ENCODE data around the gene IAPP.

DNA sequence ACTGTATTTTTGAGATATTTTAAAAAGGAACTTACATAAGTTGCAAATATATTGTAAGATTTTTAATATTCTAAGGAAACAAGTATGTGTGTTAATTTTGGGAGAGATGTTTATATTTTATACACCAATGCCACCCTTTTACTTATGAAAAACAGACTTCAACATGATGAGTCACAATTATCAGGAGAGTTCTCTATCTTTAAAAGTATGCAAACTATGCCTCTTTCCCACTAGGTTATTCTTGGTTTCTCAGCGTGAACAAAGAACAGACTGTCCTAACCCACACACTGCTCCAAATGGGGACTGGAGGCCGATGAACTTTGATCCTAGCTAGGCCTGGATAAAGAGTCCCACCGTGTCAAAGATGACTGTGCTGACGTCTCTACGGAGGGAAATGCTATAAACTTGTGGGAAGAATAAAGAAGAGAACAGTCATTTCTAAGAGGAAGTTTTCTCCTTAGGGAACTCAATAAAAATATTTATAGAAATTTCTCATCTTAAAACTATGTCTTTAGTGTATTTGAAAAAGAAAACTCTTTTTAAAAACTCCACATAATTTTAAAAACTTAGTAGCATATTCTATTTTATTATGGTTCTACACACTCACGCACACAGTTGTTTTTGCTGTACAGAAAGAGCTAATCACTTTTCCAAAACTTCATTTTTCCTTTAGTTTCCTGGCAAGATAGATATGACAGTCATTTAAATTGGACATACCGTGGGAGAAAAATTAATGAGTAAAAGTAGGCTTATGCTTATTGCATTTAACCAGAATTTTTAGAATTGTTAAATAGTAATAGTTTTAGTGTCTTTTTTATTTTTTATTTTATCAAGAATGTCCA is 160.0 kb downstream of the EPS8 start:
- PRO-cap, result unidirectional peak, minus-strand start at position 294 of the sequence
- RAMPAGE, long total RNA, 4 experiments, result no peak in any of the 4 experiments

DNA sequence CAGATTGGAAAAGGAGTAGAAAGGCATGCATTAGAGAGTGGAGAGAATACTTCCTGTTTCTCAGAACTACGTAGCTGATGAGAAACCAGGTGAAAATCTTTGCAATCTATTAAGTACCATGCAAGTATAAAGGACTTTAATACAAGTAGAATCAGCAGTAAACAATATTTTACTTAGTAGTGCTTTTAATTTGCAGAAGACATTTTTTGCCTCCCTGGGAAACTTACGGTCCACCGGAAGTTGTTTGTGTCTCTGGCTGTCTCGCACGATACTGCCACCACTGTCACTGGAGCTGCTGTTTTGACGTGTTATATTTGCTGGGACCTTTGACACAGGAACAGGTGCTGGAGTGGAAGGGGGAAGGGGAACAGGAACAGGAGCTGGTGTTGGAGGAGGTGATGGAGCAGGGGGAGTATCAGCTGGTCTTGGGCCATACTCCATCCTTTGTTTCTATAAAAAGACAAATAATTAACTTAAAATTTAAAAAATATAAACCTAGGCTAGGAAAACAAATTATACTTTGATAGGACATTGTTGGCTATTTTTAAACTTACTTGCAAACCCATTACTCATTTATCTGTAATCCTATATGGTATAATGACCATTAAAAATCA is 157.9 kb downstream of the EPS8 start:
- PRO-cap, result no peak
- RAMPAGE, long total RNA, 4 experiments, result no peak in any of the 4 experiments

DNA sequence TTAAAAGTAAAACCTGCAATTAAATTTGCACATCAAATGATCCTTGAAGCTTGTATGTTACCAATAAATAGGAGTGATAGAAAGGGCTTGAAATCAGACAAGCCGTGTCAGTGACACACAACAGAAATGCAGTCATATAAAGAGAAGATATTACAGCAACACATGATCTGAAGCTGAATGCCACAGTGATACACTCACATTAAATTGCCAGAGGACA is 69.9 kb downstream of the EPS8 start:
- PRO-cap, result unidirectional peak, plus-strand start at position 163 of the sequence
- RAMPAGE, long total RNA, 4 experiments, result no peak in any of the 4 experiments

DNA sequence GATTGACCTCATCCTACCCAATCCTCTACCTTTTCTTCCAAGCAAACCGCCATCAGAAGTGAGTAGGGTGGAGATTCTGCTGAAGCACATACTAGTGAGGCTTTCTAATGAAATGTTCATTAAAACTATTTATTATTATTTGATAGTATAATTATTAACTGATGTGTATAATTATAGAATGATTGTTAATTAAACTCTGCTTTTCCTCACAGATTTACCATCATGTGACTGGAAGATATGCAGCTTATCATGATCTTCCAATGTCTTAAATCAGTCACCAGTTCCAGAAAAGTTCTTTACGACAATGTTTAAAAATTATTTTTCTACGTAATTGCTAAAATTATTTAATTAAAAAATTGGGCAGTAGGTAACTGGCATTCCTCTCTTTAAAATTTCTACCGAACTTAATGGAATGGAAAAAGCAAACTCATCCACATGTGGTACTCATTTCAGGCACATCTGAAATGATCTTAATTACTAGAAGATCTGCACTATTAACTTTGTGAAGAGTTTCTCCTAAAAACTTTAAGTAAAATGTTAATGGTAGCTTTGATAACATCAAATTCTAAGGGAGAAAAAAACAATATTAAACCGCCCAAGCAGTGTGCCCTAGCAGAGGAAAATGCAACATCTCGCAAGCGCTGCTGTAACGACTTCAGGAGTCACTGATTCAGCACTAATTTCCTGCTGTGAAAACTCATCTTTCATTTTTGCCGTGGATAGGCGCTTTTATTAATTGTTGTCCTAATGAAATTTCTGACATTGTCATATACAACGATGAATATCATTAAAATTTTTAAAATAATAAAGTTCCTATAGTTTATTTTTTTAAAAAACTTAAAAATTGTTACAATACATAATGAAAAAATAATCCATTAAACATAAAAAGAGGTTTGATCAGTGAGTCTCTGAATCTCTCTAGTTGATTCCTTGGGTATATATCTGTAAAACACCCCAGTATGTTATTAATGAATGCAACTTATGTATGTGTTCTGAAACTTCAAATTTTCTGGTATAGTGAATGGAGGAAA is 125.7 kb downstream of the DERA start:
- PRO-cap, result no peak
- RAMPAGE, long total RNA, 4 experiments, result no peak in any of the 4 experiments

- PRO-cap, result no peak
- RAMPAGE, long total RNA, 4 experiments, result no peak in any of the 4 experiments
Measured at GRCh38 chr12:16347924-16348303, 469 bp downstream of the MGST1 start.

DNA sequence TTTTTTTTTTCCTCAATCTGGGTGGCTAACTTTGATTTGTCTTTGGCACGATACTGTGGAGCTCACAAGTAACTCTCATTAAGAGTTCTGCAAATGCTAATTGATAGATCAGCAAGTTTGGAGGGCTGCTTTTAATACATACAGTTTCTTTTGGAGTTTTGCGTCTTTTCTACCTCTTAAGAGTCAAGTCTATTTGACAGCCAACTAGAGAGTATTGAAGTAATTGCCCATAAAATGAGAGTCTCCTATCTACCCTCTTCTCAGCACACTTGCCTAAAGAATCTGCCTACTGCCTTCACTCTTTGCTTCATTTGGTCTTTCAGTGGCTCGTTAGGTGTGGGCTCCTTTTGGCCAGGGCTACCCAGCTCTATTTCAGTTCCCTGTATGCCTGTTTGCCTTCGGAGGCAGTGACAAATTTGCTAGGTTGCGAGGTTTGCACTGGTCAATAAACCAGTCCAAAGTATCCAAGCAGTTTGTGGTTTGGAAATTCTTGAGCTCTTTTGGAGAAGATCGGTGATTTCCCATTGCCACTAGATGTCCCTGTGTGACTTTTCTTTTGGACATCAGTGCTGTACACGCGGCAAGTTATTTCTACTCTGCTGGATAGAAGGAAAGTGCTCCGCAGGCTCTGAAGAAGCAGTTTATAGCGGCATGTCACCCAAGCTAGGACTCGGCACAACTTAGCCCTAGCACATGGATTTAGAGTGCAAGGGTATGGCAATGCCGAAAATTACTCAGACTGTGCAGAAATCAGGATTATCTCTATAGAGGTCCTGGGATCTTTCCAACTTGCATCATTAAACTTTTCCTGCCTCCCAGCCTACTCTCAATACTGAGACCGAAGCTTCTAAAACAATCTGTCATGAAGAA is 38.5 kb downstream of the MGST1 start:
- PRO-cap, result no peak
- RAMPAGE, long total RNA, 4 experiments, result no peak in any of the 4 experiments

GRCh38 chr12:16555526-16556181 is 50.3 kb downstream of the LMO3 start:
- PRO-cap, result no peak
- RAMPAGE, long total RNA, 4 experiments, result no peak in any of the 4 experiments

- PRO-cap, result no peak
- RAMPAGE, long total RNA, 4 experiments, result no peak in any of the 4 experiments
Measured at GRCh38 chr12:17008204-17008787, 402.3 kb upstream of the LMO3 start.

- PRO-cap, result unidirectional peak, plus-strand start at chr12:17281362
- RAMPAGE, long total RNA, 4 experiments, result no peak in any of the 4 experiments
Measured at GRCh38 chr12:17281131-17281603, 675.2 kb upstream of the LMO3 start.

DNA sequence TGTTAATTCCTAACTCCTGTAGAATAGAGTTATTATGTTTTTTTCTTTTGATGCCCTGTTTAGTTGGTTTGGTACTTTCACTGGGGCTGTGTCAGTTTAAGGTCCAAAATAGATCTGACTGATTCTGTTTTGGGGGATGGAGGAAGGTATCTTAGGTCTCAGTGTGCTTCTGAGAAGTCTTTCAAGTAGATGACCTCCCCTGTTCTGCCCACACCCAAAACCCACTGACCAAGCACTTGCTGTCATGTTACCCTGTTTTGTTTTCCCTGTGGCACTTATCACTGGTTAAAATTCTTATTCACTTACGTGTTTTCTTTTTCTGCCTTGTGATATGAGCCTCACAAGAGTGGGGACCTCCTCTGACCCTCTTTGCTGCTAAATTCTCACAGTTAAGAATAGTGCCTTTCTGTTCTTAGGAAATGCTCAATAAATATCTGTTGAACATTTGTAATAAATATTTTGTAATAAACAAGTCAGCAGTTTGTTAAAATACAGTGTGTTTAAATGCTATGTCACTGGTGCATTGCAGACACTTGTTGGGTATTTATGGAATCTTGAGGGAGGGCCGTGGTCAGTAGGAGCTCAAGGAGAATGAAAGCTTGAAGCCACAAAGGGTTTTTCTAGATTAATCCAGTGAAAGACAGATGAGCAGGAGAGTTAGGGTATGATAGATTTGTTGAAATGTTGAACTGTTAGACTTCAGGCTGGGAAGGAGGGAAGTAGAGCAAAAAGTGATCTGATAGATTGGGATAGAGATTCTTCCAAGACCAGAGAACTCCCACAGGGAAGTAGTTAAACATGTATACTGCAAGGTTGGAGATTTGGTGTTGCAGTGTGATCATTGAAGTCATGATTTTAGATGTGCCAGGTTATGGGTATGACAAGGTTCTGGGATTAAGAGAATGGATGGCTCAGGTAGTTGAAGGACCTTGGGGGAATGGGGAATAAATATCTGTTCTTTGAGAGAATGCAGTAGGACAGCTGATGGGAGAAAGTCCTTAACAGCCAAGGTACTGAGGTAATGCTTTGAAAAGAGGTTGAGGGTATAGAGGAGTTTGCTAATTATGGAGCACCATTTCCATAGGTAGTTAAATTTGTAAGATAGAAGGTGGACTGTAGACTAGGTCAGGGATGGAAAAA is 21.0 kb downstream of the PLEKHA5 start:
- PRO-cap, result no peak
- RAMPAGE, long total RNA, 4 experiments, result start-site peak on the plus strand in 2 of 4 experiments, centred at positions 524 to 853 of the sequence, 15 to 21 reads per replicate

DNA sequence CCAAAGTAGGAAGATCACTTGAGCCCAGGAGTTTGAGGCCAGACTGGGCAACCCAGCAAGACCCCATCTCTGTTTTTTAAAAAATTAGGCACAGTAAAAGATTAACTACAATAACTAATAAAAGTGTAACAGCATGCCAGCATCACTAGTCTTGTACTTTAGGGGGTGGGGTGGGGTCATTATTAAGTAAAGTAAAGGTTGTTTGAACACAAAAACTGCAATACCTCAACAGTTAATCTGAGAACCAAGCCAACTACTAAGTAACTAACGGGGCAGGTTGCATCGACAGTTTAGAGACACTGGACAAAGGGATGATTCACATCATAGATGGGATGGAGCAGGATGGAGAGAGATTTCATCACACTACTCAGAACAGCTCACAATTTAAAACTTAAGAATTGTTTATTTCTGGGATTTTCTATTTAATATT is 119.6 kb downstream of the PLEKHA5 start:
- PRO-cap, result no peak
- RAMPAGE, long total RNA, 4 experiments, result no peak in any of the 4 experiments

DNA sequence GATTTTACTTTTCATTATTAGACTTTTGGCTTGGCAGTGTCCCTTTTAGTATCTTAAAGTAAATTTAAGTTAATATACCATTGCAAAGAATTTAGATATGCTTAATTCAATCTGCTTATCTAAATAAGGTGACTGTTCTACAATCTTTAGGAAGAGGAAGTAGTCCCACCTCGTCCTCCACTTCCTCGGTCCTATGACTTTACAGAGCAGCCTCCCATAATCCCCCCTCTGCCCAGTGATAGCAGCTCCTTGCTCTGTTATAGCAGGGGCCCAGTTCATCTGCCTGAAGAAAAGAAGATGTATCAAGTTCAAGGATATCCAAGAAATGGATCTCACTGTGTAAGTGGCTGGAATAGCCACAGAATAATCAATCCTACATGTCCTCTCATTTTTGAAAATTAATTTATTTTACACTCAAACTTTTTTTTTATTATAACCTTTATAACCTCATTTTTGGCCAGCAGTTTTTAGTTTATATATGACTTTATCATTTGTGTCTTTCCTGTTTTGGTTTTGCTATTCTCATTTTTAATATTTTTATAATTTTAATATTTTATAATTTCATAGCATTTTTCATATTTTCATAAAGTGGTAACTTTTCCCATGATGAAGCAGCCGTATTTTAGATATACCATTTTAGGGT is 92.3 kb upstream of the AEBP2 start:
- PRO-cap, result no peak
- RAMPAGE, long total RNA, 4 experiments, result no peak in any of the 4 experiments

- PRO-cap, result no peak
- RAMPAGE, long total RNA, 4 experiments, result start-site peak on the plus strand in 2 of 4 experiments, at chr12:19353898-19353987 at its widest, 37 to 49 reads per replicate
Measured at GRCh38 chr12:19353750-19354151, 85.5 kb upstream of the AEBP2 start.

DNA sequence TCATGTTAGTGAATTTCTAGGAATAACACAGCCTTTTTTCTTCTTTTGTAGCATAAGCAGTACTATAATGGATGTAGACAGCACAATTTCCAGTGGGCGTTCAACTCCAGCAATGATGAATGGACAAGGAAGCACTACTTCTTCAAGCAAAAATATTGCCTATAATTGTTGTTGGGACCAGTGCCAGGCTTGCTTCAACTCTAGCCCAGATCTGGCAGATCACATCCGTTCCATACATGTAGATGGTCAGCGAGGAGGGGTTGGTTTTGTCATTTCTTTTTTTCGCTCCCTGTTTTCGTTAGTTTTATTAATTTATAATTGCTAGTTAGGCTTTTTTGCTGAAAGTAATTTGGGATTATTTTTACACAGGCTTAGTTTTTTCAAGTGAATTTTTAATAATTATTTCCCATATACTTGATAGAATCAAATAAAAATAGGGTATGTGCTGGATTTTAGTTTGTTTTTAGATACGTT is 23.2 kb downstream of the AEBP2 start:
- PRO-cap, result no peak
- RAMPAGE, long total RNA, 4 experiments, result no peak in any of the 4 experiments

GRCh38 chr12:19535148-19536100 is 96.1 kb downstream of the AEBP2 start:
- PRO-cap, result no peak
- RAMPAGE, long total RNA, 4 experiments, result start-site peak on the plus strand in 1 of 4 experiments, at chr12:19535597-19535714 at its widest, 7 reads per replicate

DNA sequence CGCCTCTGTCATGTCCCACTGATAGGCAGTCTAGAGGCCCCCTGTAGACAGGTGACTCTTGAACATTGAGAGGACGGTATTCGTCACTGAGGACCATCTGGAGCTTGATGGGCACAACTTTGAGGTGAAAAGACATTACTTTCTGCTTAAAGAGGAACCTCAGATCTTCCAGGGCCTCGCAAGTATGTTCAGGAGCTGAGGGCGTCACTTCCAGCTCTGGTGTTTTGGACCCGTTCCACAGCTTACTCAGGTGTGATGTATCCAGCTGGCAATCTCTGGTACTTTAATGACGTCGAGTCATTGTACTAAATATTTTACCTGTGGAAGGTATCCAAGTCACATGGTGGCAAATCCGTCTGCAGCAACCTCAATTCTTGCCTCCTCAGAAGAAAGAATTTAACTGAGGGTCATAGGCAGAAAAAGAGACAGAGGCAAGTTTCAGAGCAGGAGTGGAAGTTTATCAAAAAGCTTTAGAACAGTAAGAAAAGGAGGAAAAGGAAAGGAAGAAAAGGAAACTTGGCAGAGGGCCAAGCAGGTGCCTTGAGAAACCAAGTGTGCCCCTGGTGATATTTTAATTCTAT is 250.5 kb downstream of the AEBP2 start:
- PRO-cap, result no peak
- RAMPAGE, long total RNA, 4 experiments, result no peak in any of the 4 experiments

GRCh38 chr12:20272734-20273191 is 95.6 kb upstream of the PDE3A start:
- PRO-cap, result no peak
- RAMPAGE, long total RNA, 4 experiments, result no peak in any of the 4 experiments

DNA sequence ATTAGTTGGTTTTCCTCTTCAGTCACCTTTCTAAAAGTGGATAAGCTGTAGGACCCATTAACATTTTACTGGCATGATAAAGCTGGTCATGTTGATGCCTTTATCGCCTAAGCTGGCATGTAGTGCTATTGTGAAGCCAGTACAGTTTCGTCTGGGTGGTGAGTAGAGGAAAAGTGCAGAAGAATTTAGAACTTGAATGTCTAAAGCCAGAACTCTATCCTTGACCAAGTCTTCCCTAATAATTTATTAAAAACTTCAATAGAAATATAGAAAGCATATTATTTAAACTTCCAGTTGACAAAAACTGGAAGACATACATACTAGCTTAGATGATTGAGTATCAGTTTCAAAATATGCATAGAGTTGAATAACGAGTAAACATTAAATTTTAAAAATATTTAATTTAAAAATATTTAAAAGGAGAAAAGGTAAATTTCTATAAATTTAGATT is 27.9 kb downstream of the PDE3A start:
- PRO-cap, result no peak
- RAMPAGE, long total RNA, 4 experiments, result no peak in any of the 4 experiments

GRCh38 chr12:20421372-20421808 is 53.1 kb downstream of the PDE3A start:
- PRO-cap, result bidirectional peak, plus-strand start at chr12:20421730, minus-strand start at chr12:20421729
- RAMPAGE, long total RNA, 4 experiments, result start-site peak on the plus strand in 1 of 4 experiments, at chr12:20421569-20421600 at its widest, 28 reads per replicate

DNA sequence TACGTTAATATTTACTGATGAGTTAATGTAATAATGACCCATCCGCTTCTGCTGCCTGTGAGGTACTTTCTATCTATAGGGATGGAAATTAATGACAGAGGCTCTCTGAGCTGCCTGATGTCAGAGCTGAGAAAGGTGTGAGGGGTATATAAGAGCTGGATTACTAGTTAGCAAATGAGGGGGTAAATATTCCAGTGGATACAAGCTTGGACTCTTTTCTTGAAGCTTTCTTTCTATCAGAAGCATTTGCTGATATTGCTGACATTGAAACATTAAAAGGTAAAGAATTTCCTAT is at the start of gene IAPP:
TSS of gene IAPP (plus strand) at position 177 of the 295 bp plus-strand sequence.
- PRO-cap, result no peak
- RAMPAGE, long total RNA, 4 experiments, result no peak in any of the 4 experiments

Measured in transverse colon (tissue), 4 donors.